Pulmonary artery (tissue), 1 donor: ENCODE results near the genes ZCCHC17 and BSDC1.

DNA sequence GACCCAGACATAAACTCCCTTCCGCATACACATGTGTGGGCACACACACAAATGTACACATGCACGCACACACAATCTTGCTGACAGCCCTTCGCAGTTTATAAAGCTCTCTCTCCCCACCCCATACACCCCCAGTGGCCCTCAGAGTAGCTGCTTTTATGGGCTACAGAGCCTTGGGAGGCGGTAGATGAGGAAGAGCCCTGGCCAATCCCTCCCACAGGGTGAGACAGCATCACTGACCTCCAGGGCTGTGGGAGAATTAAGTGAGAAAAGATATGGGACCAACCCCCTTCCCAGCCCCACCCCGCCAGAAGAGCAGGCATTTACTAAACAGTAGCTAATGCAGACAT, 5.2 kb downstream of the SDC3 start:
- PRO-cap, result no peak

GRCh38 chr1:31031688-31032051, 33.8 kb downstream of the PUM1 start:
- PRO-cap, result no peak

GRCh38 chr1:31296882-31297526, at the start of gene ZCCHC17:
Gene ZCCHC17 (plus strand): TSS chr1:31297032.
- PRO-cap, result bidirectional peak, plus-strand start at chr1:31297046, minus-strand start at chr1:31296815

- PRO-cap, result no peak
Observed at GRCh38 chr1:31414458-31415357, 1.7 kb downstream of the SERINC2 start.

DNA sequence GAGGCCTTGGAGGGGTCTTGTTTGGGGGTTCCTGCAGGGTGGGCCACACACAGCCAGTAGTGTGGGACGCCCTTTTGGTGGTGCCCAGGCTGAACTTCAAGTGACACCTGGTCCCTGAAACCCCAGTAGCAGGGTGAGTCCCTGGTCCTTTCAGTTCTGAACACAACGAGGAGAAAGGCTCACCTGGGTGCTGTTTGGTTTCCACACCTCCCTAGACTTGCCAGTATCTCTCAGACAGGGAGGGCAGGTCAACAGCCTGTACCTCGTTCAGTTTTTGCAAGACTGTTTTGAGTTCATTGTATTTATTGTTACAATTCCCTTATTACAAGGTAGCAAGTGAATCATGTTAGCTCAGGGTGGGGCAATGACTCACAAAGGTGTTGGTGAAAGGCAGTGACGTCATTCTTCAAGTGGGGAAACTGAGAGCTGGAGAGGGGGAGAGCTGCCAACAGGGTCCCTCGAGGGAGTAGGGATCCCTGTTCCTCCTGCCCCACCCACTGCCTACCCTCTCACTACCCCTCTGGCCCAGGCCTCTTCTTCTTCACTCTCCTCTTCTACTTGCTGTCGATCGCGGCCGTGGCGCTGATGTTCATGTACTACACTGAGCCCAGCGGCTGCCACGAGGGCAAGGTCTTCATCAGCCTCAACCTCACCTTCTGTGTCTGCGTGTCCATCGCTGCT, 13.3 kb downstream of the SERINC2 start:
- PRO-cap, result no peak

- PRO-cap, result no peak
Observed at GRCh38 chr1:31471275-31471925, 58.4 kb downstream of the SERINC2 start.

DNA sequence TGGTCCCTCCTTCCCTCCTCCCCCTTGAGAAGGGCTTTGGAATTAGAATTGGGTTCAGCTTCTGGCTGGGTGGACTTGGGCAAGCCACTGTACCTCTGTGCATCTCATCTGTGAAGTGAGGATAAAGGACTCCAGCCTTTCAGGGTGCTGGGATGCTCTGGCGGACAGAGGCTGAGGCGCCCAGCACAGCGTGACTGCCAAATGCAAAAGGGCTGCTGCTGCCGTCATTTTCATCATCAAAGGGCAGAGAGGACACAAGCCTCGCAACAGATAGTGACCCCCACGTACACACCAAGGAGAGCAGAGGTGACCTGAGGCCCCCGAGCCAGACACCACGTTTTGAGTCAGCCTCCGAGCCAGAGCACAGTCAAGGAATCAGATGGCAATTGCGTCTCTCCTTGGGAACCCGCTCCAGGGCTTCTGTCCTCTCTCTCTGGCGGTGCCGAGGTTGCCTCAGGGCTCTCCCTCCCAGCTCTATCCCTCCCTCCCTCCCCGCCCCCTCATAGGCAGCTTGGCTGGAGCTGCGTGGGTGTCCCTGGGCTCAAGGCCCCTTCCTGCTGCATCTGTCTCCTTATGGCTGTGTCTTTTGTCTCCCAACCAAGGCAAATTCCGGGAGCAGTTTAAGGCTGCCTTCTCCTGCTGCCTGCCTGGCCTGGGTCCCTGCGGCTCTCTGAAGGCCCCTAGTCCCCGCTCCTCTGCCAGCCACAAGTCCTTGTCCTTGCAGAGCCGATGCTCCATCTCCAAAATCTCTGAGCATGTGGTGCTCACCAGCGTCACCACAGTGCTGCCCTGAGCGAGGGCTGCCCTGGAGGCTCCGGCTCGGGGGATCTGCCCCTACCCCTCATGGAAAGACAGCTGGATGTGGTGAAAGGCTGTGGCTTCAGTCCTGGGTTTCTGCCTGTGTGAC, 9.0 kb downstream of the HCRTR1 start:
- PRO-cap, result no peak

- PRO-cap, result unidirectional peak, plus-strand start at chr1:31670005
Observed at GRCh38 chr1:31669551-31670819, 25.3 kb upstream of the PEF1 start.

DNA sequence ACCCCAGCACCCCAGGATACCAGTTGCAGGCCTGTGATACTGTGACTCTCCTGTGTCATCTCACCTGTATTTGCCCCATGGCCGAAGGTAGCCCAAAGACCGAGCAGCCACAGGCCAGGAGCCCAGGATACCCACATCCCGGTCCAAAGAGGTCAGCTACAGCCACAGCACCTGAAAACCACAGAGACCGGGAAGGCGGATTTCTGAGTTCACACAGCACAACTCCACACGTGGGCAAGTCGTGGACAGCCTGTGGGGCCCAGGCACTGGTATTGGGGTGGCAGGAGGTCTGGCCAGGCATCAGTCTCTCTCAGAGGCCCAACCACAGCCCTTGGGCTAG, 1.8 kb downstream of the COL16A1 start:
- PRO-cap, result no peak

DNA sequence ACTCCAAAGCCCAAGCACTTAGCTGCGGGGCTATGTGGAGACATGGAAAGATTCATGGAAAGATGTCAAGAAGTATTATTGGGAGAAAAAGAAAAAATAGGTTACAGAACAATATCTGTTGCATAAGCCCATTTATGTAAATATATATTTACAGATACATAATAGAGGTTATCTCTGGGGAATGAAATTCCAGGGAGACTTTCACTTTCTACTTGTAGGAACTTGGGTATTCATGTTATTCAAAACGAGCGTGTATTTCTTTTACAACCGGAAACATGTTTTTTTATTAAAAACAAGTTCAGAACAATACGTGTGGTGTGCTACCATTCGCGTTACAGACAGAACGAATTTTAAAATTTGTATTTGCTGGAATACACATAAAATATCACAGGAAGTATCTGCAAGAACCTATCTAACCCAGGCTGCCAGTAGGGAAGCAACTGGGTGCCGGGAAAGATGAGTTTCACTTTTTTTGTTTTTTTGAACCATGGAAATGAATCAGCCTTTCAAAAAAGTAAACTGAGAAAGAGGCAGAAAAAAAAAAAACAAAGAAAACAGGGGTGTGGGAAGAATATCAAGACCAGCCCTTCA, 13.3 kb downstream of the SPOCD1 start:
- PRO-cap, result no peak

DNA sequence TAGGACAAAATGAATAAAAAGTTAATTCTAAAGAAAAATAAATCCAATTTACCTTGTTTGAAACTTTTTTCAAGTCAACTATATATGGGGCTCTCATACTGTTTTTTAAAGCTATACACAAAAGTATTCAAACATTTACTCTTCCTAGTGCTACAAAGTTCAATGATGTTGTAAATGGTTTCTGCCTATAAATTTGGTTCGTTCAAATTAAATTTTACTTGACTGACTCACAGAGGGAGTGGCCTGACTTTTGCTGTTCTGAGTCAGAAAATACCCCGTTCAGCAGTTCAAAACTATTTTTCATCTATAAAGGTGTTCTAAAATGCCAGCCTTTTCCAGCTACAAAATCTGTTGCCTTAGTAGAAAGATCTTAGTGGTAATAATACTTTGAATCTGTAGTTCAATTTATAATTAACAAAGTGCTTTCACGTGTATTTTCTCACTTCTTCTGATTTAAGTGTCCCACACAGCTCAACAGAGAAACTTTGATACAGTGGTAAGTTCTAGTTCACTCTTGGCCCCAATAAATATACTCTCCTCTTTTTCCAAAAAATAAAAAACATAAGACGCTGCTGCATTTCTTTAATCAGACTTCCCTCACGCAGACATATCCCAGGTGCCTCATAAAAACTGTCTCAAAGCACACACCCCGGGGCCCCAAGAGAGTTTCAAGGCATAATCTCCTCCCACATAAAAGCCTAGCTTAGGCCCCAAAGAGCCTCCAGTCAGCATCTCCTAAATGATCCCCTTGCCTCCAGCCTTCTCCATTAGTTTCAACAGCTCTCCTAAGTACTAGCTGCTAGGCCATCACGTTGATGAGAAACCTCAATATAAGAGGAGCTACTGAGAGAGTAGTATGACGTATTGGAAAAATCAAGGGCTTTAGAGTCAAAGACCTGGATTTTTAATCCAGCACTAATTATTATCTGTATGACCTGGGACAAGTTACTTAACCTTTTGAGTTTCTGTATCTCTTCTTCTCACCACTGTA, 3.2 kb downstream of the PTP4A2 start:
- PRO-cap, result no peak

GRCh38 chr1:32014931-32015124, 1.2 kb downstream of the KHDRBS1 start:
- PRO-cap, result no peak

- PRO-cap, result no peak
Observed at GRCh38 chr1:32031336-32031889, 17.7 kb downstream of the KHDRBS1 start.

DNA sequence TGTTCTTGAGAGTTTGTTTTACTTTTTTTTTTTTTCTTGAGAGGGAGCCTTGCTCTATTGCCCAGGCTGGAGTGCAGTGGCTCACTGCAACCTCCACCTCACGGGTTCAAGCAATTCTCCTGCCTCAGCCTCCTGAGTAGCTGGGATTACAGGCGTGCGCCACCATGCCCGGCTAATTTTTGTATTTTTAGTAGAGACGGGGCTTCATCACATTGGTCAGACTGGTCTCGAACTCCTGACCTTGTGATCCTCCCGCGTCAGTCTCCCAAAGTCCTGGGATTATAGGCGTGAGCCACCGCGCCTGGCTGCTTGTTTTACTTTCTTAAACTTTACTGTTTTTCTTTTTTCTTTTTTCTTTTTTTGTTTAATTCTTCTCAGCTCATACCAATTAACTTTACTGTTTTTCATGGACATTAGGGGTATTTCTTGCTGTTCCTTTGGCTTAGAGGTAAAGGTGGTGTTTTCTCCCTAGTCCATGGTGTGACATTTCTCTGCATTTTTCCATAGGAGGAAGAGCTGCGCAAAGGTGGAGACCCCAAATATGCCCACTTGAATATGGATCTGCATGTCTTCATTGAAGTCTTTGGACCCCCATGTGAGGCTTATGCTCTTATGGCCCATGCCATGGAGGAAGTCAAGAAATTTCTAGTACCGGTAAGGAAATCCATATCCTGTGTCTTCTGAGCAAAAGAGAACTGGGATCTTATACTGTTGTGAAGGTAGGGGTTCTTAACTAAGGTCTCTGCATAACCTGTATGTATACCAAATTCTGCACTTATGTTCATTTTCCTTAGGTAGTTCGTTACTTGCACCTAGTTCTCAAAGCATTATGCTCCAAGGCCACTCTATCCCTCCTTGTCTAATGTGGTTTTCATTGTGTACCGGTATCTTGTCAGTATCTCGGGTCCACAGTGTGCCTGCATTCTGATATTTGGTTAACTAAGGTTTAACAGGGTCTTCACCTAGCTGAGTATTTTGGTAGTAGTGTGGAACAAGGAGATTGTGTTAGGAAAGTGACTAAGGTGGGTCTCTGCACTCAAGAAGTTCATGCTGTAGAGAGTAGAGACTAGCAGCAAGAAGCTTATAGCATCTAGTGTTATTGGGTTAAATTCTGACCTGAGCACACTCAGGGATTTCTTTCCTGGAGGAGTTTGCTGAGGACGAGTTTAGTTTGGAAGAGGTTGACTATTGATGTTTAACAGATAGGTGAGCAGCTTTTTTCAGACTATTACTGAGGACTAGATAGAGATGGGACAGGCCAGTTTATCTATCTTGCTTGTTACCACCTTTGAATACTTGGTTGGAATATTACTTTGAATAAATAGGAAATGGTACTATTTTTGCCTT, 19.5 kb downstream of the KHDRBS1 start:
- PRO-cap, result no peak

DNA sequence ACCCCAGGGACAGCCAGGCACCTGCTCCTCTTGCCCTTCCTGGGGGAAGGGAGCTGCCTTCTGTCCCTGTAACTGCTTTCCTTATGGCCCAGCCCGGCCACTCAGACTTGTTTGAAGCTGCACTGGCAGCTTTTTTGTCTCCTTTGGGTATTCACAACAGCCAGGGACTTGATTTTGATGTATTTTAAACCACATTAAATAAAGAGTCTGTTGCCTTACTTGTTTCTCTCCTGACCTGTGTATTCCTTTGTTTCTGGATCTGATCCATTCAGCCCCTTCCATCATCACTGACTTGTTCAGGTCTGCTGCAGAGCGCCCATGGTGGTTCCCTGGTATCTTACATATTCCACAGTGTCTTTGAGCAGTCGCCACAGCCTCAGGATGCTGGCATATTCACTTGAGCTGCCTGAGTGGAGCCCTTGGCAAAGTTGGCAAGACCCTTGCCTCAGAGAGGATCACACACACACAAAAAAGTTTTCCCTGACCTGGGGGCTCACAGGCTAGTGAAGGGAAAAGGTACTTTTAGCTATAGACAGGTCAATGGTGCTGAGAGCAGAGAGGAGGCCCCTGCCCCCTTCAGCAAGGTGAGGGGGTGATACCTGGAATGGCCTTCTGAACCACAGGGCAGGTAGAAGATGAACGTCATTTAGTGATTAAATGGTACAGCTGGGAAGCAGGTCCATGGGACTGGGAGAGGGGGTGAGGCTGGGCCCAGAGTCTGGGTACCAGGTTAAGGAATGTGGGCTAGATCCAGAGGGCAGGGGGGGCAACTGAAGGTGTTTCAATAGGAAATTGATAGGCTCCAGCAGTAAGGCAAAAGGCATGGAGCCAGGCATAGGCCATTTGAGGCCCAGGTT, 2.1 kb upstream of the CCDC28B start:
- PRO-cap, result no peak

- PRO-cap, result no peak
Observed at GRCh38 chr1:32273687-32274400, 18.0 kb upstream of the HDAC1 start.

GRCh38 chr1:32333460-32333696, 2.7 kb downstream of the MARCKSL1 start:
- PRO-cap, result no peak

- PRO-cap, result no peak
Observed at GRCh38 chr1:32390942-32391583, 3.2 kb downstream of the BSDC1 start.

DNA sequence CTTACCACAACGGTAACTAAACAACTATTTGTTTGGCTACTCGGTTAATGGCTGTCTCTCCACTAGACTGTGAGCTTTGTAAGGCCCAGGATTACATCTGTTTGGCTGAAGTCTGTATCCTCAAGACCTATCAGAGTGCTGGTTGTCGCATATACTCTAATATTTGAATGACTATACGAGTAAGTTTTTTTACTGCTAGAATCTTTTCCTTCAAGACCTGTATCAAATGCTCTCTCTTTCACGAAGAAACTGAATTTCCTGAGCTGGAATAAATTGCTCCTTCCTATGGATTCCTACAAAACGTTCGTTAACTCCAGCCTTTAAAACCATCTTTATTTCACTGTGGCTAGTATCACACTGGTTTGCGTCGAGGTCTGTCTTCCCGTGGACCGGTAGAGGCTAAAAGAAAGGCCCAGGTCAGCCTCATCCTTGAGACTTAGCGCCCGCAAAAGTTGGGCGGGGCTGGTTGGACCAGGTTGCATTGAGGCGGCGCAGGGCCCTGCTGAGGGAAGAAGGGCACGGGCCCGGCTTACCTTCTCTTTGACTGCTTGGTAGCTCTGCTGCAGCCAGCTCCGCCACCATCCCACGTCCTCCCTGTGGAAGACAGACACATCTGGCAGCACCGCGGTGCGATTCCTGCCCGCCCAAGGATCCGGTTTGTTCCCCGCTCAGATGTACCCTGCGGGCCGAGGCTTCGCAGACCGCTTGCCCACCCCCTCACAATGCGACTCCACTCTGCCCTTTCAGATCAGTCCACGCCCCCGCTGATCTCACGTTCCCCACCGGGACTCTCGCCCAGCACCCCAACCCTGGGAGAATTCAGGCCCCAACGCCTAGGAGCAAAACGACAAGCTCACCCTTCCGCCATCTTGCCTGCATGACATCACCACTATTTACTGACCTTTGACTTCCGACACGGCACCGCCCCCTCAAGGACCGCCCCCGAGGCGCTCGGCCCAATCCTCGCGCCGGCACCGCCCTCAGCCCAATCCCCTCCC, at the start of gene BSDC1:
Gene BSDC1 (minus strand): TSS at position 895 of the 998 bp plus-strand sequence.
- PRO-cap, result bidirectional peak, plus-strand start outside the sequence, minus-strand start at position 875 of the sequence

DNA sequence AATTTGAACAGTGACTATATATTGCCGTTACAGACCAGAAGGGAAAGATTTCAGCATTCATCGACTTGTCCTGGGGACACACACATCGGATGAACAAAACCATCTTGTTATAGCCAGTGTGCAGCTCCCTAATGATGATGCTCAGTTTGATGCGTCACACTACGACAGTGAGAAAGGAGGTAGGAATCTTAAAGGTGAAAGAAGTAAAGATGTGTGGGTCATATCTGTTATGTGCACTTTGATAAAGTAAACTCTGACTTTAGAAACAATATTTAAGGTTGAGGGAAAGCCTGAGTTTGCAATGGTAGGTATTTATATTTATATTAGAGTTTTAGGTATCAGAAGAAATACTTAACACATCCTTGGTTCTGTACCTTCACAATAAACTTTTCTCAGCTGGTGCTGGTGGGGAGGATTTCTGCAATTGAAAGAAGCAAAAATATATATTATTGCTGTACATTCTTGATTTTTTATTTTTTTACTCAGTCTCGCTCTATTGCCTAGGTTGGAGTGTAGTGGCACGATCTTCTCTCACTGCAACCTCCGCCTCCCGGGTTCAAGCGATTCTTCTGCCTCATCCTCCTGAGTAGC, 6.5 kb downstream of the RBBP4 start:
- PRO-cap, result no peak